Penis (tissue), 1 donor: ENCODE measurements around the genes NRG2, PCDHA2 and PCDHA12.

DNA sequence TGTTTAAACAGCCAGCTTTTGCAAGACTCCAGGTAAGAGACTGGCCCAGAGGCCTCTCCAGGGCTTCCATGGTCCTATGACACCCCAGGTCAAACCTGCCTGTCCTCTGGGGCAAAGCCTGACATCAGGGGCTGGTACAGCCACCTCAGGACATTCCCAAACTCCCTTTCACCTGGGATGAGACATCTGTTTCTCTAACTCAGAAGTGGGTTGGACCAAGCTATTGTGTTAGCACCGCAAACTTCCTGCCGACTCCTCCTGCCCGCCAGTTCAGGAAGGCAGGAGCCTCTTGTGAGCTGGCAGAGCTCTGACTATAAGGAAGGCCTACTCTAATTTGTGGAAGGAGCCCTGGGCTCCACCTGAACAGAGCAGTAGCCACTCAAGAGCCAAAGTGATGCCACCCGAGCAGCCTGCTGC, 81.4 kb downstream of the PSD2 start:
- PRO-cap = no peak

DNA sequence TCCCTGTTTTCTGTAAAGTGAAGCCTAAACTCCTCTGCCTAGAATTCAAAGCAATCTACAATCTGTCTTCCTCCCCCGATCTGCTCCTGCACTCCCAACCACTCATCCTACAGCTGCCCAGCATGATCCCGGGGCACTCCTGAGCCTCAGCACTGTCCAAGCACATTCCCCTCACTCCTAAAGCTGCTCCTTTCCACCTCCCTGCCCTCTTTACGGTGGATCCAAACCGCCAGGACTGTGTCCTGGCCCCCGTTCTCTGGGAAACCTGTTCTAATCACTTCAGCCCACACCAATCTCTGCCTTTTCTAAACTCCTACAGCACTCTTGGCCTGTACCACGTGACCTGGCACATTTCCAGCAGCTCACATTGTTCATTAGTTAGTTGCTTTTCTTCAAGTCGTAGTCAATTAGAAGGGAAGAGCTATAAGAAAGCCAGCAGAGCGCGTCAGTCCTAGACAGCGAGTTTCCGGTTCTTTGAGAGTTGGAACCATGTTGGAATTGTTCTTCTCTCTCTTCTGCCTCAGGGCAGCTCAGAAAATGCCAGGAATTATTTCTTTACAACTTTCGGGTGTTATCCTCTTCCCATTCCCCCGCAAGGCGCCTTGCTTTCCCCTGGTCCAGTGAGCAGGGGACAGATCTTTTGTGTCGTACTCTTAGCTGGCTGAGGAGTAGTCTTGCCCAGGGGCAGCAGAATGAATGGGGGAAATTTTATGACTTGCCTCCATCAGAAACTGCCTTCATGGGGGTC, 60.8 kb downstream of the NRG2 start:
- PRO-cap = no peak

DNA sequence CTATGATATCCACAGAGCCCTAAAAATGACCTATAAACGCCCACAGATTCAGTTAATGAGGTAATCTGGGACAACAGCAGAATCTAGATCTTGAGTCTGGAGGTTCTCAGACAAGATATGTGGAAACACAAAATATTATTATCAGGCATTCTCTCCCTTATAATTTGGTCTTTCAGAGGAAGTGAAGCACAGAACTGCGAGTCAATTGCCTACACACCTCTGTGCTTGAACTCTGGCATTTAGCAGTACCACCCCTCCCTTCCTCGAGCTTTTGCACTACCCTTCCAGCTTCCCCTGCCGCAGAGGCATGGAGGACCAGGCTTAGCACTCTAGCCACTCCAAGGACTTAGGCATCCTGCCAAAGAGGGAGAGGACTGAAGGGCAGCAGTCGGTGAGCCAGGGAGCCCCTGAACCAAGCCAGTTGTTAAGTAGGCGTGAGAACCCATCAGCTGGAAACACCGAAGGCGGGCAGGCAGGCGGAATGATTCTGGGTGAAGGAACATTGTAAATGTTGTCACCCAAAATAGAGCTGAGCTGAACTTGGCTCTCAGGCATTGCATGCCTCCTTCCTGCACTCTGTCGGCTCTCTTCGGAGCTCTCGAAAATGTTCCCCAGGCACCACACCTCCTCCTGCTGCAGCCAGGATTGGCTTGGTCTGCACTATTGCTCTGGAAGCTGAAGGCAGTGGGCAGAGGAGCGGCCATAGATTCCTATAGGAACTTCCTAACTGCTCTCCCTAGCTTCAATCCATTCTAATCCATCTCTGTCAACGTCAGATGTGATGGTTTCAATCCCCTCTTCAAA, 42.8 kb downstream of the NRG2 start:
- PRO-cap = no peak

GRCh38 chr5:140042804-140044032, at the start of gene NRG2:
Gene NRG2 (minus strand): TSS chr5:140043299.
- PRO-cap = no peak

GRCh38 chr5:140107030-140107547, 6.8 kb upstream of the PURA start:
- PRO-cap = unidirectional peak, plus-strand start at chr5:140107201

GRCh38 chr5:140220513-140221151, 45.6 kb downstream of the CYSTM1 start:
- PRO-cap = no peak

DNA sequence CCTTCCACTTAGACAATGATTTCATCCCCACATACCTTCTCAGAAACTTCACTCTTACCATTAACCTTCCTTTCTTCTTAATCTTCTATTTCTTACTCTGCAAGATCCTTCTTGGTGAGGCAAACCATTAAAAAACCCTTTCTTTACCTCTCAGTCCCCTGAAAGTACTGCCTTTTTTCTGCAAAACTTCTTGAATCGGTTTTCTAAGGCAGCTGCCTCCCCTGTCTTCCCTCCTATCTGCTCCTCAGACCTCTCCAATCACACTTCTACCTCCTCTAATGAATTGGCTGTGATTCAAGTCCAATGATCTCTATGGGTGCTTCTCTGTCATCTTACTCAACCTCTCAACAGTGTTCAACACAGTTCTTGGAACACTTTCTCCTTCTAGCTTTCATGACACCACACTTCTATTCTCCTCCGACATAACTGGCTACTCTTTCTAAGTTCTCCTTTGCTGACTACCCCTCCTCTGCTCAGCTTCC, 47.2 kb downstream of the PFDN1 start:
- PRO-cap = no peak

GRCh38 chr5:140319884-140320242, 17.0 kb upstream of the PFDN1 start:
- PRO-cap = no peak

- PRO-cap = bidirectional peak, plus-strand start at chr5:140357885, minus-strand start at chr5:140357762
These were observed 2.4 kb upstream of the SLC4A9 start for GRCh38 chr5:140357351-140358288.

GRCh38 chr5:140363006-140363522, 3.1 kb downstream of the SLC4A9 start:
- PRO-cap = no peak

DNA sequence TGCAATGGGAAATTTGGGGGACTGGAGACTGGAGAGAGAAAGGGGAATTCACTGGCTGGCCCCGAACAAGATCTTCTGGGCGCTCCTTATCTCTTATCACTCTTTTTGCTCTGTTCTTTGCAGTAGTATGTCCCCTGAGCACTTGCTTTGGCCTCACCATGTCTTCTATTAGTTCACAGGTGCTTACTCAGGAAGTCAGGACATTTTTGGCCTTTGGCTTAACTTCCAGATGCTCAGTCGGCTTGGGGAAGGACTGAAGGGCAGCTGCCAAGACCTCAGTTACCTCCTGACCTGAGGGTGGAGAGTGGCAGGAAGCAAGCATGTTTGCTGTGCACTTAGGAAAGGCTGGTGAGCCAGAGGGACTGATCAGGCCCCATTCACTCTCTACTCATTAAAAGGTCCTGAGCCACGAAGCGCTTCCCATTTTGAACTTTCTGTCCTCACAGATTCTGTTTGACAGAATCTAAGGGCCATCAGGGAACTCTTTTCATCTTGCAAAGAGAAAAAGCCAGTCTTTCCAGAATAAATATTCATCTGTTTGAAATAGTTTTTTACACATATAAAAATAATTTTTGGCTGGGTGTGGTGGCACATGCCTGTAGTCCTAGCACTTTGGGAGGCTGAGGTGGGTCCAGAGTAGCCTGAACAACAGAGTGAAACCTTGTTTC, 14.7 kb downstream of the SLC4A9 start:
- PRO-cap = no peak

DNA sequence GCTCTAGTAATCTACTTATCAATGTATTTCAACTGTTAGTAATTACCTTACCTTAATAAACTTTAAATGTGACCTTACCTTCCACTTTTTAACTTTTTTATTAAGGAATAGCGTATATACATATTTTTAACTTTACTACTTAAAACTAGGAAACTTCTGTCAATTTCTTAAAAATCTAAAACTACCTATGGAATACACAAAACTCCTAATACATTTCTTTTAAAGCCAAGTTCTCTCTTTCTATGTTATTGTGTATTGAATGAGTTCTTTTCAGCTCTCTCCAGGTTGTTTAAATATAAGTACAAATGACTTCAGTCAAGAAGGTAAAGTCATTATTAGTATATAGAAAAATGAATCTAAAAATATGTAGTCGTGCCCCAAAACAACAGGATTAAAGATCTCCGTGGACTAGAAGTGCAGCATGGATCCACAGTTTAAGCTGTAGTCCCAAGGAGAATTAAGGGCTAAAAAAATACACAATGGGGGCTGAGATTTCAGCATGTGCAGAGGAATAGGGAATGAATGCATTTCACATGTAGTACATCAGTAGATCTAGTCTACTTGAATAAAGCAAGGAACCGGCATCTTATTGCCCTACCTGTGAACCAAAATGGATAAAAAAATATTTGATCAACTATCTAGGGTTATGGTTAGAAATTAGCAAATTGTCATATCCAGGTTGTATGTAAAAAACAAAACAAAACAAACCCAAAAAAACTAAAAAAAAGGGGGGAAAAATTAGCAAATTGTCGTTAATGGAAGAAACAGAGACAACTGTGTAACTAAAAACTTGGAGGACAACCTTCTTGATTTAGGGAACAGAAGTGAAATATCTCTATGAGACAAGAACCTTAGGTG, 72.4 kb upstream of the EIF4EBP3 start:
- PRO-cap = no peak

GRCh38 chr5:140506825-140507024, 40.7 kb upstream of the EIF4EBP3 start:
- PRO-cap = no peak

DNA sequence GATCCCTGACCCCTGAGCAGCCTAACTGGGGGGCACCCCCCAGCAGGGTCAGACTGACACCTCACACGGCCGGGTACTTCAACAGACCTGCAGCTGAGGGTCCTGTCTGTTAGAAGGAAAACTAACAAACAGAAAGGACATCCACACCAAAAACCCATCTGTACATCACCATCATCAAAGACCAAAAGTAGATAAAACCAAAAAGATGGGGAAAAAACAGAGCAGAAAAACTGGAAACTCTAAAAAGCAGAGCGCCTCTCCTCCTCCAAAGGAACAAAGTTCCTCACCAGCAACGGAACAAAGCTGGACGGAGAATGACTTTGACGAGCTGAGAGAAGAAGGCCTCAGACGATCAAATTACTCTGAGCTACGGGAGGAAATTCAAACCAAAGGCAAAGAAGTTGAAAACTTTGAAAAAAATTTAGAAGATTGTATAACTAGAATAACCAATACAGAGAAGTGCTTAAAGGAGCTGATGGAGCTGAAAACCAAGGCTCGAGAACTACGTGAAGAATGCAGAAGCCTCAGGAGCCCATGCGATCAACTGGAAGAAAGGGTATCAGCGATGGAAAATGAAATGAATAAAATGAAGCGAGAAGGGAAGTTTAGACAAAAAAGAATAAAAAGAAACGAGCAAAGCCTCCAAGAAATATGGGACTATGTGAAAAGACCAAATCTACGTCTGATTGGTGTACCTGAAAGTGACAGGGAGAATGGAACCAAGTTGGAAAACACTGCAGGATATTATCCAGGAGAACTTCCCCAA, 31.6 kb upstream of the EIF4EBP3 start:
- PRO-cap = no peak

- PRO-cap = no peak
These were observed 23.8 kb downstream of the CD14 start for GRCh38 chr5:140609082-140609629.

DNA sequence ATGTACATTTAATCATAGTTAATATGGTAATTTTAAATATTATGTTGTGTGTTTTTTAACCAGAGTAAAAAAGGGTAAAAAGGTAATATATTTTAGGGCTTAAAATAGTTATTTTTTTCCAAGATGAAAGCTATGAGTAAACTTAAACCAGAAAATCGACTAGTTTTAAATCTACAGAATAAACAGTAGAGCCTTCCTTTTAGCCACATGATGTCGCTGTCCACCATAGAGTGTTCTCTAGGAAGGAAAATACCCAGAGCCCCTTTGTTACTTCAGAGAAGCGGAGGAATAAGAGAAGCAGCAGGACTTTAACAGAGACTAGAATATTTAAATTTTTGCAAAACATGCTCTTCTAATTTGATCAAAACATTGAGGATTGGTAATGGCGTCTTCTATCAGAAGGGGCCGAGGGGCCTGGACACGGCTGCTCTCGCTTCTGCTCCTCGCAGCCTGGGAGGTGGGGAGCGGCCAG, at the start of gene PCDHA2:
TSS of gene PCDHA2 (plus strand) at position 270 of the 472 bp plus-strand sequence.
- PRO-cap = no peak

DNA sequence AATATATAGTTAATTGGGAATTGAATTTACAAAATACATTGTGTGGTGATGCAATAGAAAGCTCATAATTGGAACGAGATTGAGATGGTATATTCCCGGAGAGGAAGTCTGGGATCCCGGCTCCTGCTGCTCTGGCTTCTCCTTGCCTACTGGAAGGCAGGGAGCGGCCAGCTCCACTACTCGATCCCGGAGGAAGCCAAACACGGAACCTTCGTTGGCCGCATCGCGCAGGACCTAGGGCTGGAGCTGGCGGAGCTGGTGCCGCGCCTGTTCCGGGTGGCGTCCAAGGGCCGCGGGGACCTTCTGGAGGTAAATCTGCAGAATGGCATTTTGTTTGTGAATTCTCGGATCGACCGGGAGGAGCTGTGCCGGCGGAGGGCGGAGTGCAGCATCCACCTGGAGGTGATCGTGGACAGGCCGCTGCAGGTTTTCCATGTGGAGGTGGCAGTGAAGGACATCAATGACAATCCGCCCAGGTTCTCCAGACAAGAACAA, 326 bp downstream of the PCDHA5 start:
- PRO-cap = no peak

DNA sequence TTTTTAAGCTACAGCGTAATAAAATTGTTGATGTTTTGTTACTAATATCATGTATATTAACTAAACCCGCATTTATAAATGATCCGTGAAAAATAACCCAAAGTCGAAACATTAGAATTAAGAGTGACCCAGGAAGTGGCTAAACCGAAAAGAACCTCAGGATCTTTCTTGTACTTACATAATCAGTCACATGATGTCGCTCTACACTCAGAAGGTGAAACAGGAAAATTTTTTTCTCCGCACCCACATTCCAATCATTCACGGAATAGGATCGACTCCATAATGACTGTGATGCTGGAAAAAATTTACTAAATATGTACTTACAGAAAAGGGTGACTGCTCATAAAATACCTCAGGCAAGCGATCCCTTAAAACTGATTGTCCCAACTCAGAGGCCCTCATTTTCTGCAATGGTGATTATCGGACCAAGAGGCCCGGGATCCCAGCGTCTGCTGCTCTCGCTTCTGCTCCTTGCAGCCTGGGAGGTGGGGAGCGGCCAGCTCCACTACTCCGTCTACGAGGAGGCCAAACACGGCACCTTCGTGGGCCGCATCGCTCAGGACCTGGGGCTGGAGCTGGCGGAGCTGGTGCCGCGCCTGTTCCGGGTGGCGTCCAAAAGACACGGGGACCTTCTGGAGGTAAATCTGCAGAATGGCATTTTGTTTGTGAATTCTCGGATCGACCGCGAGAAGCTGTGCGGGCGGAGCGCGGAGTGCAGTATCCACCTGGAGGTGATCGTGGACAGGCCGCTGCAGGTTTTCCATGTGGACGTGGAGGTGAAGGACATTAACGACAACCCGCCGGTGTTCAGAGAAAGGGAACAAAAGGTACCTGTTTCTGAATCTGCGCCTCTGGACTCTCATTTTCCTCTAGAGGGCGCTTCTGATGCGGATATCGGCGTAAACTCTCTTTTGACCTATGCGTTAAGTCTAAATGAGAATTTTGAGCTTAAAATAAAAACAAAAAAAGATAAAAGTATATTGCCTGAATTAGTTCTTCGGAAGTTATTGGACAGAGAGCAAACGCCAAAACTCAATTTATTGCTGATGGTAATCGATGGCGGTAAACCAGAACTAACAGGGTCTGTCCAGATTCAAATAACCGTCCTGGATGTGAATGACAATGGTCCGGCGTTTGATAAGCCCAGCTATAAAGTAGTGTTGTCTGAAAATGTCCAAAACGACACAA, at the start of gene PCDHA12:
TSS of gene PCDHA12 (plus strand) at position 246 of the 1,188 bp plus-strand sequence.
- PRO-cap = no peak

- PRO-cap = no peak
These were observed 617 bp downstream of the PCDHAC2 start for GRCh38 chr5:140966891-140967294.

- PRO-cap = no peak
These were observed 10.9 kb upstream of the PCDHB1 start for GRCh38 chr5:141039905-141041008.